ENCODE data around the gene COLQ.

GRCh38 chr3:14946603-14946807 is 878 bp upstream of the NR2C2 start:
- PRO-cap = no peak

- PRO-cap = no peak
Measured at GRCh38 chr3:14946808-14947034, 662 bp upstream of the NR2C2 start.

GRCh38 chr3:15020707-15020949 is 44.5 kb downstream of the MRPS25 start:
- PRO-cap = no peak

DNA sequence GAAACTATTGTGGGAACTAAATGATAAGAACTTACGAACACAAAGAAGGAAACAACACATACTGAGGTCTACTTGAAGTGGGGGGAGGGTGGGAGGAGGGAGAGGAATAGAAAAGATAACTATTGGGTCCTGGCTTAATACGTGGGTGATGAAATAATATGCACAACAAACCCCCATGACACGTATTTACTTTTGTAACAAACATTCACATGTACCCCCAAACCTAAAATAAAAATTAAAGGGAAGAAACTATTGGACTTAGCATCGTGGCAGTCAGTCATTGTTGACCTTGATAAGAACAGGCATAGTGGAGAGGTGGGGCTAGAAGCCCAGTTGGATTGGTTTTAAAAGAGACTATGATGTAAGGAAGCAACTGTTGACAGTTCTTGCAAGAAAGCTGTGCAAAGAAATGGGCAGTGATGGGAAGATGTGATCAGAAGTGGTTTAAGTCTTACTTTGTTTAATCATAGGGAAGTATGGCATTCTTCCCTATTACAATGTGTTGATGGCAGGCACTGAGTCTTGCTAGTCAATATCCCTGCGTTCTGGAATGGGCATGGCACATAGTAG is 37.8 kb downstream of the CAPN7 start:
- PRO-cap = no peak

DNA sequence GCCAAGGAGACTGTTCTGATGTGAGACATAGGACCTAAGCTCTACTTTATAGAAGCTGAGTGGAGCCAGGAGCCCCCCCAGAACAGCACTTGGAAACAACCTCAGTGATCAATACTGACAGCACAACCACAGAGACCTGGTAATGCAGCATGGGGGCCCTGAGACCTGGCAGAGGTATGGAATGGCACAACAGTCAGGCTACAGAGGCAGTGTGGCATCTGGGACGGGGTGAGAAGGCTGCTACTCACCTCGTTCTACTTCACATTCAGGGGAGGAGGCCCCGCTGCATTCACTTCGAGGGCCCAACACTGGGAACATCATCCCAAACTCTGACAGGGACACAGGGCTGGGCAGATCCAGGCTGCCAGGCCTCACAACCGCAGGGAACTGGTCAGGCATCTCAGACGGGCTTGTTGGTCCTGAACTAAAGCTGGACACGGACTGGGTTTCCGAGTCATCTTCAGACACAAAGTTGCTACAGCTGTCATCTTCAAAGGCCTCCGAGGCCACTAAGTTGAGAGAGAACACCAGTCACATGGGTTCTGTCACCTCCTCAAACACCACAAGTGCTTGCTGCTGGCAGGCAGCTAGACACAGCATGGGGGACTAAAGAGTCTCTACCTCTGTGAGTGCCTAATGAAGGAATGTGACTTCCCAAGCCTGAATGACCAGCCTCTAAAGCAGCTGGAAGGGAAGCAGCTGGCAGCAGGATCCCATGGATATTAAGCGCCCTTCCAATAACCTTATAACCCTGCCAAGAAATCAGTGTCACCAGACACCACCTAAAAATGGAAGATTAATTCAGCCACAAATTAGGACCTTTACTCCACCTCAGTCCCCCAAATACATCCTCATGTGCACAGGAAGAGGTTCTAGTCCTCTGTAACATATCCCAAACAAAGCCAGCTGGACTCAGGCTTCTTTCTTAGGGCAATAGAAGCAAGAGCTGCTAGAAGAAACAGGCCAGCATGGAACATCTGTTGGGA is 50.9 kb downstream of the CAPN7 start:
- PRO-cap = no peak

DNA sequence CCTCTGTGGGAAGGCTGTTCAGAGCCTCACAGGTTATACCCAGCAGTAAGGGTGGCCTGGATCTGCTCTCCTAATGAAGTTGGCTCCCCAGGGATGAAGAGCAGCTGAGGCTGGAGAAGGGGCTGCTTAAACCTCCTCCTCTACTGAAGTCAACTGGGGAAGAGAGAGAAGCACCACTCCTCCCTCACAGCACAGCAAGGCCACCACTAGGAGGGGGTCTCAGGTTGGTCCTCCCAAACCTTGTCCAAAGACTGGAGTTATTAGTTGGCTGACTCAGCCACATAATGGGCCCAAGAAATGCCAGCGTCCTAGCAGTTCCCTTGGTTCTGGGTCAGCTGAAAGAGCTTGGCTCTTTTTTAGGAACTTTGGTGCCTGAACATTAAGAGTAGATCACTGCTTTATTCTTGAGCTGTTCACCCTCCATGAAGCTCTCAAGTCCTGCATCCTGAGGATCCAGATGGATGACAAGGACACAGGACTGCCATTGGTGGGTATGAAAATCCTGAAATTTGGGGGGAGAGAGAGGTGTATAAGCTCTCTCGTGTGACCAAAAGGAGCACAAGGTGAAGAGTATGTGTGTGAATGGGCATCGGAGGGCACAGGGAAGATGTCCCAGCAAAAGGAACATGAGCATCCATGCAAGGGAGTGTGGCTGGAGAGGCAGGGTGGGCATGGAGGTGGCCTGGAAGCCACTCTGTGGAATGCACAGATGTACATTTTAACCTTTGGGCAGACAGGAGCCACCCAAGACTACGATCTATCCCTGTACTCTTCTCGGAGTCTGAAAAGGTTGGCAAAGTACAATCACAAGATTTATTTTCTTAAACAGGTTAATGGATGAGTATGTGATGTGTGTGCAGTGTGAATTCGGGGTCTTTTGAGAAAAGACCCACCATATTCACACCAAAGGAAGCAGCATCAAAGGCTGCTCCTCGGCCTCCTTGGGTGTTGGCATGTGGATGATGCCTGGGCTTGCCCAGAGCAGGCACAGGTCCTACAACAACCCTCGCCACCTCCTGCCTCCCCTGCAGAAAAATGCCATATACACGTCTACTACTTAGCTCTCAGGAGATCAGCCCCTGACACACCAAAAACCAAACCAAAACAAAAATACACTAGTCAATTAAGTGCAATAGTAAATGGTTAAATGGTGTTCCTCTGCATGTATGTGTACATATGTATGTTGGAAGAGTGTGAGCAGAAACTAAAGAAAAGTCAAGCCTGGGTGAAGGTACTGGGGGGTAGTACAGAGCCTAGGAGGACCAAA is 54.5 kb downstream of the CAPN7 start:
- PRO-cap = no peak

DNA sequence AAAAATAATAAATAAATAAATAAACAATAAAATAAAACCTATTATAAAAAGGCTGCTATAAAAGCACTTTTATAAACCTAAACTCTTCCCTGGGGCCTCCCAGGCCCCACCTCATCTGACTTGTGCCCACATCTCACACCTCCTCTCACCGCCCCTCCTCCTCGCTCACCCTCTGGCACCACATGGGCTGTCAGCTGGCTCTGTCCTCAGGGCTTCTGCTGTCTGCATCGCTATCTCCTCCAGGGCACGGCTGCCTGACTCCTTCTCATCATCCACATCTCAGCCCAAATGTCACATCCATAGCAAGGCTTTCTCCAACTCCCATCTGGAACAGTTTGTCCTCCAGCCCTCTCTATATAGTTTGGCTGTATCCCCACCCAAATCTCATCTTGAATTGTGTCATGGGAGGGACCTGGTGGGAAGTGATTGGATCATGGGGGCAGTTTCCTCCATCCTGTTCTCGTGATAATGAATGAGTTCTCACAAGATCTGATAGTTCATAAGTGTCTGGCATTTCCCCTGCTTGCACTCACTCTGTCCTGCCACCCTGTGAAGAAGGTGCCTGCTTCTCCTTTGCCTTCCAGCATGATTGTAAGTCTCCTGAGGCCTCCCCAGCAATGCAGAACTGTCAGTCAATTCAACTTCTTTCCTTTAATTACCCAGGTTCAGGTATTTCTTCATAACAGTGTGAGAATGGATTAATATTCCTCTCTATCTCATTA is 8.8 kb upstream of the SH3BP5 start:
- PRO-cap = unidirectional peak, minus-strand start at position 327 of the sequence

- PRO-cap = no peak
Measured at GRCh38 chr3:15521548-15522330, at the start of gene COLQ. TSS of gene COLQ (minus strand) at chr3:15521706.

DNA sequence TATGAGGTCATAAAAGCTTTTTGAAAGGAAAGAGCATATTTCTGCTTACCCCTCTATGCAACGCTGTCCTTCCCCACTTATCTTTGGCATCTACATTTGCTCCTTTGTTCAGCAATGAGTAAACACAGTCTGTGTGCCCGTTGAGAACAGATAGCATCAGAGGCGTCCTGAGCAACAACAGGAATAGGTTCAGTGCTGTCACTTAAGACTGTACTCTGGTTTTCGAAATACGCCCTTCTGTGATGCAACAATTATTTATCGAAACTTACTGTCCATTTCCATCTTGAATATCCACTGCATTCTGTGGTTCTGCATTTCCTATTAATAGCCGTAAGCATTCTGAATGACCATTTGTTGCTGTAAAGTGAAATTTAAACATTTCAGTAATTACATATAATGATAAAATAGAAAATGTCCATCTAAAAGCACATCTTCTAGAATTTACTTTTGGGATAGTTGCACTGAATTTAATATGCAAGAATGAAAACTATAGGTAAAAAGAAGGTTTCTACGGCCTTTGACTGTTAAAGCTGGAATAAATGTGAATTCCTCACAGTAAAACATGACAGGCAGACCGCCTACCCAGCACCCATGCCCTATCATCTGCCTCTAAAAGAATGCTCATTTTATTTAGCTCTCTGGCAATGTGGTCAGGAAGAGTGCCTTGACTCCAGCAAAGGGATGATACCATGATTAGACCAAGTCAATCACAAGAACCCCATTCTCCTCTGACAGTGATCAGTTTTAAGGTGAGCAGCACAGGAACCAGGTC is 84.6 kb downstream of the BTD start:
- PRO-cap = no peak

GRCh38 chr3:15796281-15796777 is 1.4 kb downstream of the ANKRD28 start:
- PRO-cap = no peak

- PRO-cap = no peak
Measured at GRCh38 chr3:16053612-16054327, 120.7 kb upstream of the GALNT15 start.

DNA sequence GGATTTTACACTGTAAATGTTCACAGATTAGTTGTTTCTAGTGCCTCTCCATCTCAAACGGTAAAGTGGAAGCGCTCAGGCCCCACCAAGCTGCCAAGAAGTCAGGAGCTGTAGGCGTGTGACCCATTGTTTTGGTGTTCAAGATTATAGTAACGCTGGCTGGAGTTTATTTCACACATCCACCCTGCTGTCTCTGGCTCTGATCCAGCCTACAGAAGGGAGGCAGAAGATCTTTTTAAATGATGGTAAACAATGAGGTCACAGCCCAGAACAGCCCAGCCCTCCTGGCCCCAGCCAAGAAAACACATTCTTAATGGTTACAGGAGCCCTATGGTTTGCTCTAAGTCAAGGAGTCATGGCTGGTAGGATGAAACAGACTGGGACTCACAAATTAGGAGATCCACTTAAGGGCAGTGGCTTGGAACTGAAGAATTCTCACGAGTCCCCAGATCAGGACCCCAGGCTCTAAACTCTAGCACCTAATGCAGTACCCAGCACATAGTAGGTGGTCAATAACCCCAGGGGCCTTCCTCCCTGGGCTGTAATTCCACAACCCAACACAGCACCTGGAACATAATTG is 25.6 kb upstream of the GALNT15 start:
- PRO-cap = no peak

- PRO-cap = no peak
Measured at GRCh38 chr3:16173529-16173935, 948 bp upstream of the GALNT15 start.

- PRO-cap = no peak
Measured at GRCh38 chr3:16181318-16181842, 6.9 kb downstream of the GALNT15 start.

- PRO-cap = no peak
Measured at GRCh38 chr3:16243917-16244641, 20.7 kb downstream of the DPH3 start.

GRCh38 chr3:16302399-16302965 is 37.5 kb downstream of the OXNAD1 start:
- PRO-cap = no peak

DNA sequence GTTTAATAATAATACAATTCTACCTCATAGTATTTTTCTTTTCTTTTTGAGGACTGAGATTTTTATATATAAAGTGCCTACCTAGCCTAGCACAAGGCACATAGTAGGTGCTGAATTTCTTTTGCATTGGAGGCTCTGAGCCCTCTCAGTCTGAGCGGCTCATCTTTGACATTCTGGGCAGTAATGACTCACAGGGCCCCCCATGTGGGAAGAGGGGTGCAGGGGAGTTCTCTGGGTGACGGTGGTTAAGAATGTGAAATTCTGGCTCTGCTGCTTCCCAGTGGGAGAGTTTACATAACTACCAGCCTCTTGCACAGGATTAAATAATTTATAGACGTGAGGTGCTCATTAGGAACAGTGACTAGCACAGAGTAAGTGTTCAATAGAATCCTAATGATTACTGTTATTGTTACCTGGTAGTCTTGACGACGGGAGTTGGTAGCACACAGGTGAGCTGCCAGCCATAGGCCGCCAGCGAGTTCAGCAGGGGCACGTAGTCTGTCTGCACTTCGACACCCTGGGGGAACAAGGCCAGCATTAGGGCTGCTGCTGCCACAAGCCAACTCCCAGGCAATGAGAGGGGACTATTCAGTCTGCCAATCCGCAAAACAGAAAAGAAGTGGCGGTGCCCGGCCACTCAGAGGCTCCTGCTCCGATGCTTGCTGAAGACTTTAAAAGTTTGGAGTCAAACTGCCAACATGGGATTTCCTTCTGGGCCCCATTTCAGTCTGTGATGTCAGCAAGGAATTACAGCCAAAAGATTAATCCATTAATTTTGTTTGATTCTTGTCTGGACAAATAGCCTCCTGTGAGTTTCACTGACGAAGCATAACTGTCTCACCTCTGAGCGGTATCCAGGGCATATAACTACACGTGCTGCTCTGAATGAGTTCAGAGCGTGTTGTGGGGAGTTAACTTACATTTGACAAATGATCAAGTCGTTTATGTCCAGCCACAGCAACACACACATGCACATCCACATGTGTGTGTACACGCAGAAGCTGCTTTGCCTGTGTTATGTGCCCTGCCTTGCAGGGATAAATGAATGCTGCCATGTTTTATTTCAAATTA is 61.7 kb downstream of the OXNAD1 start:
- PRO-cap = no peak

DNA sequence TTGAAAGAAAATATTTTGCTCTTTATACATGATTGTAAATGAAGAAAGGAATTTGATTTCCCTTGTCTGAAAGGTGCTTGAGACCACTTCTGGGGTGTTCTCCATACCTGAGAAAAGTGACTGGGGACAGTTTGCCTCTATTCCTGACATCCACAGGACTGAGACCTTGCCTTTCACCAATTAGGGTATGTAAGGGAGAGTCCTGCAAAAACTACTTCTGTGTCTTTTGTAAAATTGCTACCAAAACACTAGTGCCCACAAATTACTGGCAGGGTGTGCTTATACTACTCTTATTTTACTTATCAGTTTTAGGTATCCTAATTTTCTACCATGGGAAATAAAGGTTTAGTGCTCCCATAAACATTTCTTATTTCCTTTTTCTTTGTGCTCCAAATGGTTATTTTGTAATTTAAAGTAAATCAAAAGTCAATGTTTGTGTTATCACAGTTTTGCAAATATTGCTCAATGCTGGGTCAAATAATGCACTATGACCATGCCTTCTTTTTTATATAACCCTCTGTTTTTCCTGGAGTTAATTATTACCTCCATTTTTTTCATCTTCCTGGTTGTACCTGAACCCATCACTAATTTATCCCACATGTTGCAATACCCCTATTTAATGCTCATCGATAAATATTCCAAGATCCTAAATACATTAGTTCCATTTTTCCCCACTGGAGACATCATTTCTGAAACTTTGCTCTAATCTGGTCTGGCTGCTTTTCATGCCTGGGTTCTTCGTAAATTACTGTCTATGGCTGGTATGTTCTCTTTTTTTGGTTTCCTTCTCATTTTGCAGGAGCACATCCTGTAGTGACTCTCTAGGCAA is 66.2 kb downstream of the OXNAD1 start:
- PRO-cap = no peak

- PRO-cap = no peak
Measured at GRCh38 chr3:16335992-16336433, 71.0 kb downstream of the OXNAD1 start.

GRCh38 chr3:16377830-16378326 is 112.9 kb downstream of the OXNAD1 start:
- PRO-cap = no peak

All from colic lymph node (tissue), 1 donor.